ENCODE measurements around the gene CDC14C.

- PRO-cap, result no peak
These were observed at the start of gene CDC14C for GRCh38 chr7:48924462-48924713. Gene CDC14C, plus strand, starts transcription at chr7:48924547.

DNA sequence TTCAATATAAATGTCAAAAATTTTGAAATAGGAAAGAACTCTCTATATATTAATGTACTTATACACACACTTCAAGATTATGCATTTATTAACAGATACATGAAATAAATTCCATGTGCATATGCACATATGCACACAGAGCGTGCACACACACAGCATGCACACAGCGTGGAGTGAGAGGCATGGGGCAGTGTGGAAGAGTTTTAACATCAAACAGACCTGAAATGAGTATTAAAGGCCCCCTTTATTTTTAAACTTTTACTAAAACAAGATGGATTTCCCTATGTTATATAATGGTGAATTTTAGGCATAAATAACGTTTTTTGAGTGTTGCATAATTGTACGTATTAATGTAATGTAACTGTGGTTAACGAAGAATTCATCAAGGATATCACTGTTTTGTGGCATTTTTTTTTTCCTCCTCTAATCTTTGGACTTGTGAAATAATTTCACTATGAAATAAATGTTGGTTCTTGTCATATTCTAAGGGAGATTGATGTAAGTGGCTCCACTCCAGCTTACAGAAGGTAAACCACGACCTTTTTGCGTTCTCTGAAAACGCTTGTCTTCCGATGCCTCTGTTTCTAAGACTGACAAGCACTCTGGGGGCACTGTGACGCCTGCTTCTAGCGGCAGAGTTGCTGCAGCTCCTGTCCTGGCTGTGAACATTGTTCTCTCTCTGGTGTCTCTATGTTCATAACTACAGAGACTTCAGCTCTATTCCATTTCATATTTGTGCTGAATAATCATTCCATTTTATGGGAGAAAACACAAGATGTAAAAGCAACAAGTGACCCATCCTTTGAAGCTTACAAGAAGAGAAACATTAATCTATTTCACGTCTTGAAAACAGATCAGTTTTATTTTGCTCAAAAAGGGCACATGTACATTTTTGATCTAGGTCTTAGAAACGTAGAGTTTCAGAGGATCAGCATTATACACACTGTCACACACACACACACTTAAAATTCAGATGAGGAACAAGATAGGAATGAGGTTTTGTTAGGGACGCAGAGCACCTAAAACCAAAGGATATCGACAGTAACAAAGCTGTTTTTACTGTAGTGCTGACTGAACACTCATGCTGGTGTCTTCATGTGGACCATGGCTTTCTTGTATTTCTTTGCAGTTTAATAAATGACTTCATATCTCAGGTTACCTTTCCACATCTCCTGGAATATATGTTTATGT, 2.7 kb downstream of the IKZF1 start:
- PRO-cap, result no peak

GRCh38 chr7:50317767-50318574, 13.5 kb downstream of the IKZF1 start:
- PRO-cap, result no peak

GRCh38 chr7:50330599-50331390, 26.3 kb downstream of the IKZF1 start:
- PRO-cap, result no peak

DNA sequence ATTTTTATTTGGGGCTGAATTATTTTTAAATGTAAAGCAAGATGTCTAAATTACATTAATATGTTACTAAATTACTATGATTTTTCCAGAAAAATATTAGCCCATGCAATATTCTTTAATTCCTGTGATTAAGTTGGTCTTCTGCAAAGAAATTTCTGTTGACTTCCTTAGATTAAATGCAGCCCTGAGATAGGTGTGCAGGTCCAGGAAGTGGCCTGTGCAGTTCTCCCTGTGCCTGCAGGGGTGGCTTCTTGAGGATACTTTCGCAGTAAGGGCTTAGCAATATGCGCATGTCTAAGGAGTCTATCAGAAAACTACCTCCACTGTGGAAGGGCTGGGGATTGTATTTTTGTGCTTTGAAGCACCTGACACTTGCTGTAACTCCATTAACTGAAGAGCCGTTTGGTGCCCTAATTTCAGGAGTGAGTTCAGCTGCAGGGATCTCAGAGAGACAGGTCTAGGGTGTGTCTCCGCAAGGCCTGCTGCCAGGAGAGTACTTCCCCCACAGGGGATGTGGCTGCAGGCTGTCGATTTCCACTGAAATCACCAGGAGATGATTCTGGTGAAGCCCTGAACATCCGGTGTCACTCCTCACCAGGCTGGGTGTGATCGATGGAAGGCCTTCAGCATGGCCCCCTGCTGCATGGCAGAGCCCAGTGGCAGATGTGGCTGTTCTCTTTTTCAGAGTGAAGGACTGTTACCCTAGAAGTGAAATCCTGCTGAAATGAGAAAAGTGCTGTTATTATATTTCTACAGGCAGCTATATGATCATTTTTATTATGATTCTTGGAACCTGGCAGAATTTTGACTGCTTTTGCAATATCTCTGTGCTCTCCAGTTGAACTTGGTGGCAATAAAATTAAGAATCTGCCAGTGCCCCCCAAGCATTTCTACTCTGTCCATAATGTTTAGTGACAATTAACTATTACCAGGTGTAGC, 35.6 kb downstream of the IKZF1 start:
- PRO-cap, result no peak

DNA sequence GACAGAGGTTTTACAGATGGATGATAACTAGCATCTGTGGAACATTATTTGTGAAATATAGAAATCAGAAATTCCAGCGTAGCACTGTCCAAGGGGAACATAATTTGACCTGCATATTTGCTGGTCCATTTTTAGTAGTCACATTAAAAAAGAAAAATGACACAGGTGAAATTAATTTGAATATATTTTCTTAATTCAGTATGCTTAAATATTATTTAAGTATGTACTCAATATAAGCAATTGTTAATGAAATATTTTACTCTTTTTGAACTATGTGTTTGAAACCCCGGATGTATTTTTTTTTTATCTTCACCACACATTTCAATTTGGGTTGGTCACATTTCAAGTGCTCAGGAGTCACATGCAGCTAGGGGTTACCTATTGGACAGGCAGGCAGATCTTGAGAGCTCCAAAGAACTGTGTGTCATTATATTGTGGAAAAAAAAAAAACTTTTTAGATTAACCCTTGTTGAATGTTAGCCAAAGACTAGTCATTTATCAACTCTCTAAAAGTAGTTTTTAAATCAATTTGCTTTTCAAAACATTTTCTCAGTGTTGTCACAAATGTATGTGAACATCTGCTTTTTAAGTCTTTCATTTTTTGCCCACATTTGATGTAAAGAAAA, 37.1 kb downstream of the IKZF1 start:
- PRO-cap, result no peak

DNA sequence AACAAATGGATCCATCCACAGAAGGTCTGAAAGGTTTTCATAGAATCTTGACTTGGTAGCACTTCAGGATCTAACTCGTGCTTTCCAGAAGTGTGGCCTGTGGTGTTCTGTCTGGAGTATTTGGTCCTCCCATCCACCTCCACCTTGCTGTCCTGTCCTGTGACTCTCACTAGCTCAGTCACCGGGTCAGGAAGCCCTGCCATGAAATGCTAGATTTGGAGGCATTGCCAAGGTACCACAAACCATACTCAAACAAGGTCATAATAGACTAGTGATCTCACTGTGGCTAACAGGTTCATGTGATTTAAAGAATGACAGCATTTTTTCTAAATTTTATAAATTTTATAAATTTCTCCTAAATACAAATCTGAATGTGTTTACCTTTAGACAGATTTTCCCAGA, 59.2 kb downstream of the IKZF1 start:
- PRO-cap, result no peak

DNA sequence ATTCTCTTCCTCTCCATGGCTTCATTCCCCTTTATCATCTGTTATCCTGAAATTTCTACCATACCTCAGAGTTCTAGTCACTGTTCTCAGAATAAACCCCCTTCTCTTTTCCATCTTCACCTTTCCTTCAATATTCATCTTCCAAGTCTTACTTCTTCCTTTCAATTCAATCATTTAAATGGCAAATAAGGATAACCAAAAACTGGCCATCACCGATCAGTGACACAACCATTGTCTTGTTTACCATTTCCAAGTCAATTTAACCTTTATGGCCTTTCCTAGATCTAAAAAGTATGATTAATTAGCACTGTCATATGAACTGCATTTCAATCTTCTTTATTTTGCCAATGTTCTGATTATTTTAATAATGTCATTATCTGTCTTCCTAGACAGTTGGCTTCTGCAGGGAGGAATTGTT, 1.1 kb downstream of the FIGNL1 start:
- PRO-cap, result no peak

- PRO-cap, result no peak
These were observed 17.8 kb upstream of the FIGNL1 start for GRCh38 chr7:50467762-50468550.

GRCh38 chr7:50653086-50653483, 87.9 kb upstream of the DDC start:
- PRO-cap, result bidirectional peak, plus-strand start at chr7:50653368, minus-strand start at chr7:50653289

- PRO-cap, result no peak
These were observed 91.4 kb upstream of the DDC start for GRCh38 chr7:50656630-50656988.

- PRO-cap, result no peak
These were observed 98.7 kb downstream of the GRB10 start for GRCh38 chr7:50683951-50684410.

GRCh38 chr7:50720869-50721686, 61.6 kb downstream of the GRB10 start:
- PRO-cap, result no peak

- PRO-cap, result no peak
These were observed 56.9 kb downstream of the GRB10 start for GRCh38 chr7:50725692-50726374.

DNA sequence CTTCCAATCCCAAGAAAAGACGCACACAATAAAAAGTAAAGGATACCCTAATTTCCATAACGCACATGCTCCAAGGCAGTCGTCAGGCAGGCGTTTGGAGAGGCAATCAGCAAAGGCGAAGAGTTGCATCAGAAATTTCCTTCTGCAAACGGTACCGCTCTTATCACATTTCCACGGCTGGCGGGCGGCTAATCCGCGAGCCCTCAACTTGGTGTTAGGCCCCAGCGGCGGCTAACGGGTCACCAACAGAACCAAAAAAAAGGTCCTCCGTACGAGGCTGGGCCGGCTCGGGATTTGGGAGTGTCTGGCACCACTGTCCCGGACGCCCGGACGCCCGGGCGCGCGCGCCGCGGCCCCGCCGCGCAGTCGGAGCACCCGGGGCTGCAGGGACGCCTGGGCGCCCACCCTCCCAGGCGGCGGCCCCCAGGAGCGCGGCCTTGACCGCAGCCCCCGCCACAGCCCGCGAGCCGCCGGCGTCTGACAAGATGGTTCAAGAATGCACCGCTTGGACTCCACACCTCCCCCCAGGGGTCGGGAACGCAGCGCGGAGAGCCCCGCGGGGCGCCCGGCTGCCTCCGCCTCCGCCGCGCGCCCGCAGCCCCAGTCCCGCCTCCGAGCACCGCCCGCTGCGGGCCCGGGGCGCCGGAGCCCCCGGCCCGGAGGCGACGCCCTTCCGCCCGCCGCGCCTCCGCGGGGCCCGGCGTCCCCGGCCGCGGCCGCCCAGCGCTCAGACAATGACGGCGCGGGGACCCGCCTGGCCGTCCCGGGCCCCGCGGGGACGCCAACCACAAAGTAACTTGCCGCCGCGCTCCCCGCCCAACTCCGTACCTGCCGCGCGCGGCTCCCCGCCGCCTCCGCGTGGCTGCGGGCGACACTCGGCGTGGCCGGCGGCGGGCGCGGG, 9.9 kb upstream of the GRB10 start:
- PRO-cap, result unidirectional peak, plus-strand start at position 168 of the sequence; bidirectional peak, plus-strand start at position 730 of the sequence, minus-strand start at position 479 of the sequence; bidirectional peak, plus-strand start at position 874 of the sequence, minus-strand start at position 794 of the sequence

- PRO-cap, result no peak
These were observed 38.7 kb upstream of the GRB10 start for GRCh38 chr7:50821135-50822025.

- PRO-cap, result no peak
These were observed 752 bp downstream of the COBL start for GRCh38 chr7:51315801-51316312.

- PRO-cap, result no peak
These were observed 698 bp upstream of the COBL start for GRCh38 chr7:51317332-51317682.

DNA sequence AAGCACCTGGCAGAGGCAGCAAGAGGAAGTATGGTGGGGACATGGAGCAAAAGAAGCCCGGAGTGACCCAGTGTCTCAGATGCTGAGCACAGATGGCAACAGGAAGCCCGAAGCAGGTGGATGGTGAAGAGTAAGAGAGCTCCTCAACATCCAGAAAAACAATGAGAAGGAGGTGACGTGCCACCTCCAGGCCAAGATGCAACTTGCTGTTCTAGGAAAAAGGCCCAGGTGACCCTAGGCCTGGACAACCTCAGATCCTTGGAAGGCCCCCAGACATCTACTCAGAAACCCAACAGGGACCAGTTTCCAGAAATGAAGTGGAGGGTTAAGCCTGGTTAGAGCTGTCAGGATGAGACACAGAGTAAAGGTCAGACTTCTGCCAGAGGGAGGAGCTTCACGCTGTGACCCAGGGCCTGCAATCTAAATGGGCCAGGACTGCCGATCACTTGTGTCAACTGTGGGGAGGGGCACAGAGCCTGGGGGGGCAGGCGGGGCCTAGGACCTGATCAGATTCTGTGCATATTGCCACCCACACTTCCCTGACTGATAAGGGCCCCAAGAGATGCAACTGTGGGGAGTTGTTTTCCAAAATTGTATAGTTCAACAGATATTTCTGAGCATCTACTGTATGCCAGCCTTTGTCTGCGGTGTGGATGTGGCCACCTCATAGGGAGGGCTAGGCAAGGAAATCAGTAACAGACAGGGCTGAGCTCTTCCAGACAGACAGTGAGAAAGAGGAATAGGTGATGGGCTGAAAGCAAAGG, 2.5 kb upstream of the COBL start:
- PRO-cap, result no peak

DNA sequence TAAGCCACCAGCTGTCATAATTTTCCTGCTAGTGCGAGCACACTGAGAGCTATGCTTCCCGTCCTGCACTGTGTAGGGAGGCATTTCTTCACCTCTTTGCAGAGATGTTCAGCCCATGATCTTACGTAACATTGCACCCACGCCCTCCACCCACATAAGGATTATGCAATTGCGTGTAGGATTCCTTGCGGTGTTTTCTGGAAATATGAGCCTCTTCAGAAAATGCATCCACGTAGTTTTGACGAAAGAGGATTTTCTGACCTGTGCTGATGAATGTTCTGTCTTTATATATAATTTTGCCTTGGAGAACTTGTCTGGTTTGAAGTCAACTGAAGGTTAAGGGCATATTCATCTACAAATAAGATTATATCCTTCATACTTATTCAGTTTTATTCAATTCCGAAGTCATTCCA, 8.0 kb upstream of the COBL start:
- PRO-cap, result no peak

Data from left cardiac atrium (tissue), 1 donor.